Left common carotid artery plus branches (tissue), 1 donor: ENCODE results near the genes CHST13, PRR23E and SEC61A1.

DNA sequence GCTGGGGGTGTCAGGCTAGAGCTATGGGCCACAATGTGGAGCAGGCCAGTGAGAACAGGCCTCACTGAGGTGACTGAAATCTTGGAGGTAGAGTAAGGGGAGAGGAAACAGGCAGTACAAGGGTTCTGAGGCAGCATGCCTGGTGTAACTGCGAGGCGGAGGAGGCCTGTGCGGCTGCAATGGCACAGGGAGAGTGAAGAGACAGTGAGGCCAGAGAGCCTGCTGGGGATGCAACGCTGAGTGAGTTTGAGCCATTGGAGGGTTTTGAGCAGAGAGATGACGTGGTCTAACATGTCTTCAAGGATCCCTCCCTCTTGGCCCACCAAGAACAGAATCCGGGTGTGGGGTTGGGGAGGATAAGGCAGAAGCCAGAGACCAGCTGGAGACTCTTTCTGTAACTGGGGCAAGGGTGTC lies 17.5 kb upstream of the KLF15 start:
- PRO-cap, result no peak

DNA sequence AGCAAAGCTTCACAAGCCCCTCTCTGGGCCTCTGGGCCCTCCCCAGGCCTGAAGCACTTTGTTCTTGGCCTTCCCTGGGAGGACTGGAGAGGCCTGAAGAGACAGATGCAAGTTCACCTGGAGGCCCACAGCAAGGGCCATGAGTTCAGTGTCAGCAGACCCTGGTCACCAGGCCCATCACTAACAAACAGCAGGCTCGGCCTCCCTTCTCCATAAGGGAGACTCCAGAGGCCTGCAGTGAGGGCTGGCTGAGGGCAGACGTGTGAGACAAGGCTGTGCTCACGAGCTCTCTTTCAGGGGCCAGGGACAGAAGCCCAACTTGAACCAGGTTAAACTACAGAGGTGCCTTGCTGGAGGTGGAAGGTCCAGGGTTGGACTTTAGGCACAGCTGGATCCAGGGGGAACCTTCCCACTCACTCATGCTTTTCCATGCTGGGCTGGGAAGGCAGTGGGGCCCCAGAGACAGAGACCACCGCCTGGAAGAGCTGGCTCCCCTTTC lies 18.9 kb downstream of the CFAP100 start:
- PRO-cap, result no peak

DNA sequence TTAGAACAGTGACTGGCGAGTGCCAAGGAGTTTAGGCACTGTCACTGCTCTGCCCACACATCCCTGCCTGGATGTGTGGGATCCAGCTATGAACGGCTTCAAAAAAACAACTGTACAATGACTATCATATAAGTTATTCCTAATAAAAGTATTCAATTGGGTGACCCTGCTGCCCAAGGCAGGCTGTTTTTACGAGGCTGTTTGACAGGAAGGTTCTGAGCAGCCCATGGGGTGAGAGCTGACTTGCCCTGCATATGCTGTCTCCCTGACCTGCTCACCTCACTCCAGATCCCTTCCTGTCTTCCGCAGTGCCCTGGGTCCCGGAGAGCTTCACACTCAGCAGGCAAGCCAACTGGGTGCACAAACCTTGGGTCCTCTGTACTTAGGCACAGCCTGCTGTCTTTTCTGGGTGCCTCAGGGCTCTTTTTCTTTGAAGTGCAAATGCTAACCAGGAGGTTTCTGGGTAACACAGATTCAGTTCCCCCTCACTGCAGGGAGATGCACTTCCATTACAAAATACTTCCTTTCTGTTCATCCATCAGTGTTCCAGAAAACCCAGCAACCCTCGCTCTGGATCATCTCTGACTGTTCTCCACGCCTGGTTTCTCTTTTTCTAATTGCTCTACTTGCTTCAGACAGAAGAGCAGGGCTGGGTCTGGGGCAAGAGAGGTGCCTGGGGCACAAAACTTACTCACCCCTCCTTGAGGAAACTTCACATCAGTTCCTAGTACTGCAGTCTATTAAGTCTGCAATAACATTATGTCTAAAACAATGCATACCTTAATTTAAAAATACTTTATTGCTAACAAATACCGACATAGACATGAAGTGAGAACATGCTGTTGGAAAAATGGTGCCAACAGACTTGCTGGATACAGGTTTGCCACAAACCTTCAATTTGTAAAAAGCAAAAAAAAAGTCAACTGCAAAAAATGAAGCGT lies 32.7 kb downstream of the ZXDC start:
- PRO-cap, result no peak

DNA sequence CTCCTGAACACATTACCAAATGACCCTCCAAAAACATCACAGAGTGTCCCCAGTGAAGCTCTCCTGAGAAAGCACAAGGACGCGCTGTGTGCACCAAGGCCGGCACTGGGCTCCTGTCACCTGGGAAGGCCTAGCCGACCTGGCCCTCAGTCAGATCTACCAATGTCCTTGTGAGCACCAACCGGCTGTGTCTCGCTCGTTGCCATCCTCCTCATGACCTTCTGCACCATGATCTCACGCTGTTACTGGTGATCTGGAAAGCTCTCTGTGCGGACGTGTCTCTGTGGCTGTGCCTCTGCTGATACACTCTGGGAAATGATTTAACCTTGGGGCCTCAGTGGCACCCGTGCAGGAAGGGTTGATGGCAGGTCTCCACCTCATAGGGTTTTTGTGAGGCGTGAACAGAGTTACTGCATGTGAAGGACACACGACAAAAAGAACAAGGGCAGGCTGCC lies 24.2 kb downstream of the ZXDC start:
- PRO-cap, result no peak

DNA sequence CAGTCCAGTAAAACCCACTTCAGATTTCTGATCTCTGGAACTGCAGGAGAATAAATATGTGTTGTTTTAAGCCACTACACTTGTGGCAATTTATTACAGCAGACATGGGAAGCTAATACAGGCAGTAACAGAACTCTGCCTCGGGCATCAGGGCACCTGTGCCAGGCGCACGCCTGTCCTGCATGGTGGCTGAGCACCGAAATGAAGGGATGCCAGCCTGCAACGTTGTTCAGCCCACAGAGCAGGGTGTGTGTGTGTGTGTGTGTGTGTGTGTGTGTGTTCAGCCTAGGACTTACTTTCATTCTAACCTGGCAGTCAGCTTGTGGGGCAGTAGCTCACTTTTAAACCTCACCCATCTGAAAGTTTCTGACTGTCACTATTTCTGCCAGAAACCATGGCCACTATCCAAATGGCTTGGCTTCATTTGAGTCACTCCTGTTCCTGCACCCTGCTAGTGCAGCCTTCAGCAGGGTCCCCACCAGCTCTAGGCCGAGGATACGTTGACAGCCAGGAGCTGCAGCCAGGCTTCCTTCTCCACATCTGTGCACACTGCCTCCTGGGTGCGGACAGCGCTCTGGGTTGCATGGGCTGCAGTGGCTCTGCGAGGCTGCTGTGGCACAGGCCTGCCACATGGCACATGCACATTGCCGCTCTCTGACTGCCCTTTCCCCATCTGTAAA lies 4.5 kb downstream of the UROC1 start:
- PRO-cap, result no peak

DNA sequence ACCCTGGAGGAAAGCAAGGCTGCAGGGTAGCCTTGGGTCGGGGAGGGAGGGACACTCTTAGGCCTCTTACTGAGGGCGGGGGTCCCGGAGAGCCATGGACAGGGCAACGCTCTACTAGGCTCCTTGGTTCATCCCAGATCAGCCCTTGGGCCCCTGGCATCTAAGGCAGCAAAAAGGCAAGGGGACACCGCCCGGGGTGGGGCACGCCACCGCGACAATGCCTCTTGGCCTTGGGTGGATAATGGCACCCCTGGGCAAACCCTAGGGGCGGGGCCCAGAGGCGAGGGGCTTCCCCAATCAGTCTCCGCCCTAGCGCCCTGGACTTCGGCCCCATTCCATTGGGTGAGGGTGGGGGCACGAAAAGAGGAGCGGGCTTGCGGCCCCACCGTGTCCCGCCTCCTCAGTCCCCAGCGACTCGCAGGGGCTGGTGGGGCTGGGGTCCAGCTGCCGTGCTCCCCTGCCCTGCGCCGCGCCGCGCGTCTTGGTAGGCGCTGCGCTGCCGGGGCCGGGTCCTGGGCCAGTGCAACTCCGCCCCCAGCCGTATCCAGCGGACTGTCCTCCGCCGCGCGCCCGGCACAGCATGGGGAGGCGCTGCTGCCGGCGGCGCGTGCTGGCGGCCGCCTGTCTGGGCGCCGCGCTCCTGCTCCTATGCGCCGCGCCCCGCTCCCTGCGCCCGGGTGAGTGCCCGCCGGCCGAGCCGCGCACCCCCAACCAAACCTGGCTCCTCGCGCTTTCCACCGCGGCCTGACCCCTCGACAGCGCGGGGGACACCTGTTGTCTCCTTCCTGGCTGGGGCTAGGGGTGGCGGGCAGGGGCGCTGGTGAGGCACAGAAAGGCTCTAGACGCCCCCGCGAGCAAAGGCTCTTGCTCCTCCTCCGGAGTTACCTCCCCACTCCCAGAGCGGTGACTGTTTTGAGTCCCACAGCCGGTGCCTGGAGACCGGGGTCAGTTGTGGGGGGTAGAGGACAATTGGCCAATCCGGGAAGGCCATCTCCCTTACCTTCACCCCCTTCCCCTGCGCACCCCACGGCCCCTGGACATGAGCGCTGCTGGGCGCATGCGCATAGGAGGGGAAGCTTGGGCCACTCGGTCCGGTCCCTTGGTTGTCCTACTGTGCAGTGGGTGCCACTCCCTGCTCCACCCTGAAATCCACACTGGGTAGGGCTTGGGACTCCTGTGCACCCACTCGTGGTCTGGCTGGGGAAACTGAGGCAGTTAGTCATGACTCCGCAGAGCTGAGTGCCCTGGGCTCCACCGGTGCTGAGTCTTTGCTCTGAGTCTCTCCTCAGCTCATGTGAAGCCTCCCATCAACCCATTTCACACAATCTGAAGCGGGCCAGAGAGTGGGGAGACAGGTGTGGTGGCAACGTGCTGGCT lies at the start of gene CHST13:
CHST13 (plus strand) TSS at position 403 of the 1,377 bp plus-strand sequence.
- PRO-cap, result no peak

DNA sequence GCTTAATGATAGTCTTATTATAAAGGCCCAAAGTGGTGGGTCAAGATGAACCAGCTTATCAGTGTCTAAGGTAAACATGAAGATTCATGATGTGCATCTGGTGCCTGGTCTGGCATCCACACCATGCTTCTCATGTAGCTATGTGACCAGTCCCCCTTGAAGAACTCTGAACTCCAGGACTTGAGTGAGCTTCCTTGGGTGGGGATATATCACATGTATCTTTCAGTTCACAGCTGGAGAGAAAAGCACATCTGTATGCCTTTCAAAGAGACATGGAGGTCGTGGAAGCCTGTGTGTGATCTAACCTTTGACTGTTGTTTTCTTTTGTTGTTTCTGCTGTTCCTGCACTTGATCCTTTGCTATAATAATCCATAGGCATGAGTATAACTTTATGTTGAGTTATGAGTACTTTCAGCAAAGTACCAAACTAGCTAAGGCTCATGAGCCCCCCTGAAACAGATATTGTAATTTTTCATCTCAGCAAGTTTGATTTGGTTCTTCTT lies 43.6 kb upstream of the C3orf22 start:
- PRO-cap, result no peak

DNA sequence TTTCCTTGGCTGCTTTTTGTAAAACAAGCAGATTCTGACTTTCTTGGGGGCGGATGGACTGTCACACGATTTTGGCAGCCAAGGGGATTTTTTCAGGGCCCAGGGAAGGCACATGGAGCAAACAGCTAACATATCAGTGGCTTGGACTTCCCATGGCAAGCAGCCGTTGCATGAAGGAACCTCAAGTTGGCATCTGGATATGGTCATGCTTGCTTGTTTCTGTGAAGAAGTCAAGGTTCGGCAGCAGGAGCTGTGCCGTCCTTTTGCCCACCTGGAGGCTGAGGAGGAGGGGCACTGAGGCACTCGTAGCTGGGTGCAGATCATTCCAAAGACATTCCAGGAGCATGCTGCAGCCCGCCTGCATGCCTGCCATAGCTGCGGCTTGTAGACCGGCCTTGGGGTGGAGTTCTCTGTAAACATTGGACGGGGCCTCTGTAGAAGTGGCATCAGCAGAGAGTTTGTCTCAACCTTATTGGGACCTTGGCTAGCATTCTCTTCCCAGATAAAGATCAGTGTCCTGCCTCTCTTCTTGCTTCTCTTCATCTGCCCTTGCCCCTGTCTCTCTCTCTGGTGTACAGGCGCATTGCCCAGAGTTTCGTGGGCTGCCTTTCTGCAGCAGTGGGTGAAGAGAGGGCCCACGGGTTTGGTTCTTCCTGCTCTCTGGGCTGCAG lies 49.2 kb downstream of the CHCHD6 start:
- PRO-cap, result no peak

DNA sequence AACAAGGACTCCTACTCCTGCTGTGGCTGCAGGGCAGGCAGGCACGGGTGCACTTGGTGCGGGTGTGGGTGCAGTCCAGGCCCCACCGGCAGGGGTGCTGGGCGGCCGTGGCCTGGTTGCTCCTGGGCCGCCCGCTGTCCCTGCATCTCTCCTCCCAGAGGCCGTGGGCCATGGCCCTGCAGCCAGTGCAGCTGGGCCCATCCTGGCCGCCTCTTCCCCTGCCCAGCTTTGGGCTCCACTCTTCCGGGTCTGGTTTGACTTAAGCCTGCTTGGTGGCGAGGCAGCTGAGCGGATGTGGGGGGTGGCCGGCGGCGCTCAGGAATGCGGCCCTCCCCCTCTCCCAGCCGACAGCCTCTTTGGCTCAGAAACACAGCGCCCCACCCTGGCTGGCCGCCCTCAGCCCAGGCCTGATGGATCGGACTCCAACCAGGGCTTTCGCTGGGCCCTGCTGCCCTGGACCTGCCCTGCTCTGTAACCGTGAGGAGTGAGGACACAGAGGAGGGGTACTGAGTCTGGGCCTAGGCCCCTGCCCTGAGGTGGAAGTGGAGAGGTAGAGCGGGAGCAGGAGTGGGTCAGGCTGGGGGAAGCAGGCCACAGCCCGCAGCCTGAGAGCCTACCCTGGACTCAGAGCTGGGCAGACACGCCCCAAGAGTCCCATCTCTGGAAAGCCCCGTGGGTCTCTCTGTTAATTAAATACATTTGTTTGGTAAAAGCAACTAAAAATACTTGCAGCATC lies 19.3 kb downstream of the PLXNA1 start:
- PRO-cap, result bidirectional peak, plus-strand start at position 399 of the sequence, minus-strand start at position 235 of the sequence

DNA sequence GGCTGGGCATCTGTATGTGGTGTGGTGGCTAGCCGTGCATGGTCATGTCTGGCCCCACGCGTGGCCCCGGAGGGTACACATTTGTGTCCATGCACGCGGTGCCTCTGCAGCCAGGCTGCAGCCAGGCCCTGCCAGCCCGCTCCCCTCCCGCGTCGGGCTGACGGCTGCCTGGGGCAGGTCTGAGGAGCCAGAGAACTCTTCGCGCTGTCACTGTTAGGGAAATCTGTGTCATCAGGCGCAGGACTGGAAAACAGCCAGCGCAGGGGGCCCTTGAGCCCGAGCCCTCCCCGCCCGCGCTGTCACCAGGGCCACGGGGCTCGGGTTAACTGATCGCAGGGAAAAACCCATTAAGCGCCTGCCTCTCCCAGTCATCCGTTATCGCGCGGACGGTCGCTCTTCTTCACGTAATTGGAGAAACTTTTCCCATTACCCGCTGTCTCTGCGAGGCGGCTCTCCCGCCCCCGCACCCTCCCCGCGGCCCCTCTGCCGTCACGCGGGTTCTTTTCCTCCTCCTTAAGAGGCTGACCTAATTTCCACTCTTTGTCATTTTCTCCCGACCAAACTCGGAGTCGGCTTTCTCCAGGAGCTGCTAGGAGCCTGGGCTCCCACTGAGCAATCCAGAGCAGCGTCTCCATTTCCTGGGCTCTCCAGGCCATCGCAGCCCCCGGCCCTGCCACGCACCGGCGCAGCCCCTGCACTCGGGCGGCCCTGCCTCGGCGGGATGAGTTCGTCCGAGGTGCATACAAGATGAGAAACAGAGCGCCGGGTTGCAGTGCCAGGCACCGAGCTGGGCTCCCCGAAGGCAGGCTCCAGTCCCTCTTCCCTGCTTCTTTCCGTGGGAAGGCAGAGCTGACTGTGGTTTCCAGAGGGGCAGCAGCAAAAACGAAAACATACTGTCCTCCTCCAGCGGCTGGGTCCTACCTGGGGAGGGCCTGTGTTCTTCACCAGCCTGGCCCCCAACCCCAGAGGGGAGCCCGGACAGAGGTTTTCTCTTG lies 57.4 kb upstream of the PRR23E start:
- PRO-cap, result no peak

DNA sequence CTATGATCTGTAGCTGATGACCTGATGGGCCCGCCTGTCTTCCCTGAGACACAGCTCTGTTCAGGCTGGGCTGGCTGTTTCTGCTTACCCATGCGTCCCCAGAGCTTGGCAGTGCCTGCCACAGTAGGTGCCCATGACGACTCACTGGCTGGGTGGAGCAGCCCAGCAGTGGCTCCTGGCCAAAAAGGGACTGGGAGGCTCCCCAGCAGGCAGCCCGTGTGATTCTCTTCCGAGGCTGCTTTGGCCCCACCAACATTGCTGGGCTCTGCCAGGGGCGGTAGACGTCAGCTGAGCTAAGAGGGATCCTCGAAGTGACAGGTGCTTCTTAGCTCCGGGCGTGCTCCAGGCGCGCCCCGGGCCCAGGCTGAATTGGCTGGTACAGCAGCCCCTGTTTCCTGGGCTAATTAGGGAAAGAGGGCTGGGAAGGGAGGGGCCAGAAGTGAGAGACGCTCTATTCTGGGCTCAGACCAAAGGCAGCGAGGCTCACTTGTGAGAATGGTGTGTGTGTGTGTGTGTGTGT lies 54.3 kb upstream of the PRR23E start:
- PRO-cap, result no peak

GRCh38 chr3:127193026-127193431 lies at the start of gene PRR23E:
PRR23E (plus strand) TSS chr3:127193131.
- PRO-cap, result no peak

- PRO-cap, result no peak
Measured at GRCh38 chr3:127598553-127599227, 479 bp downstream of the MCM2 start.

- PRO-cap, result no peak
Measured at GRCh38 chr3:127639185-127639510, 10.2 kb downstream of the PODXL2 start.

DNA sequence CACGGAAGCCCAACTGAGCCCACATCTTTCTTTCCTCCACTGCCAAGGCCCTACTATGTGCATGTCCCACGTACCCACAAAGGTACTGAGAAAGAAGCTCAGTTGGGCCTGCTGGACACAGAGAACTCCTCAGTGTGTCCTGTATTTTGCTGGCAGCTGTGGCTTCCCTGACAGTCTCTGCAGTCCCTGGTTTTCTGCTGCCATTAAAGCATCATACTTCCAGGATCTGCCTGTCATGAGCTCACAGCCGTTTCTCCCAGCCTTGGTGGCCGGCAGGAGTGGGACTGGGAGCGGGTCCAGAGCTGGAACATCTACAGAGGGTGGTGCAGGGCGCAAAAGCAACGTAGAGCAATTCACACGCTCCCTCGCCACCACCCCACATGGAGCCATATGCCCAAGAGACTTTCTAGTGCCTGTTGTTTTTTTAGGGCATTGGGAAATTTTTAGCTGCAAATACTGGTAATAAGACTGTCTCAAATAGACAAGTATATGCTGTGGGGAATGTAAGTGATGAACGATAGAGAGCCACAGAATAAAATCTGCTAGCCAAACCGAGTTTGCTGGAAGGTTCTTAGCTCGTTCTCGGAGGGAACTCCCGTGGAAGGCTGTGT lies 33.6 kb downstream of the ABTB1 start:
- PRO-cap, result no peak

GRCh38 chr3:127819924-127820537 lies 2.3 kb downstream of the MGLL start:
- PRO-cap, result no peak

DNA sequence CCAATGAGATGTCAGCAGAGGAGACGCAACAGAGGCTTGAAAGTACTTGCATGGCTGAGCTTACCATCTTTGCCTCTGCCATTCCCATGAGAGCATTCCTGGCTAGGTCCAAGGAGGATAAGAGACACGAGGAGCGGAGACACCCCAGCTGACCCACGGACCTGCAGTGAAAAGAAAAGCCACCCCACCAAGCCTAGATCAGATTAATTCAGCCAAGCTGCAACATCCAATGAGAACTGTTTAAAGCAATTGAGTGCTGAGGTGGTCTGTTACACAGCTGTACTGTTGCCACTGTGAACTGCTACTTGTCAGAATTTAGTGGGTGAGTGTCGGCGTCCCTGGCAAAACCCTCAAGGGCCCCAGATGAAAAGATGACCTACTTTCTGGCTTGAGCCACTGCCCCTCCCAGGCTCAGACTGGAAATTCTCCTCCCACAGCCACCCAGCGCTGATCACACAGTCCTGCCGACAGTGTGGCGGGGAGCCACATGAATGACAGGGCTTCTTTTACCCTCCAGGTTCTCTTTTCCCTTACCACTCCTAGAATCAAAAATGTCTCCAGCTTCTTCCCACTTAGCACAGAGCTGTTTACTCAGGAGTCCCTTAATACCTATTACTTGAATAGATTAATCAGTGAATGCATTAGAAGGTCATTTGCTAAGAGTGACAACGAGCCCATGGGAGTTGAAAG lies 26.4 kb upstream of the KBTBD12 start:
- PRO-cap, result no peak

- PRO-cap, result no peak
Measured at GRCh38 chr3:127954361-127955186, 39.5 kb downstream of the KBTBD12 start.

DNA sequence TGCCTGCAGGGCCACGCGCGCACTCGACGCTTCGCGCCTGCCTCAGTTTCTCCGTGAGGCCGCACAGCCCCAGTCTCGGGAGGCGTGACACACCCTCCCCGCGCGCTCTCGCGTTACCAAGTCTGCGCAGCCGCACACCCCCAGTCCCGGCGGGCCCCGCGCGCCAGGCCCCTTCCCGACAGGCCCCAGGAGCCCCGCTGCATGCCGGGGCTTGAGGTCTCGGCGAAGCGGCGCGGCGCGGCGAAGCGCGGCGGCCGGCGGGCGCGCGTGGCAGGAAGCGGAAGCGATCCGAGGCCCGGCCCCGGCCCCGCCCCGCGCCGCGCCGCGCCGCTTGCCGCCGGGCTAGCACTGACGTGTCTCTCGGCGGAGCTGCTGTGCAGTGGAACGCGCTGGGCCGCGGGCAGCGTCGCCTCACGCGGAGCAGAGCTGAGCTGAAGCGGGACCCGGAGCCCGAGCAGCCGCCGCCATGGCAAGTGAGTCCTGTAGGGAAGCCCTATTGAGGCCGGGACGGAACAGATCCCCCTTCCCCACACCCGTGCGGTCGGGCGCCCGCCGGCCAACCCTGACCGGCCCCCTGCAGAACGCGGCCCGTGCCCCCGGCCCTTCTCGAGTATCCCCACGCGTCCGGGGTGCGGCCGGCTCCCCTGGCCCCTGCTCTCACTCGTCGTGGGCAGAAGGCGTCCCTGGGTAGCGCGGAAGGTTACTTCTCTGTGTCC lies at the start of gene SEC61A1:
SEC61A1 (plus strand) TSS at position 351 of the 716 bp plus-strand sequence.
- PRO-cap, result bidirectional peak, plus-strand start at position 379 of the sequence, minus-strand start at position 115 of the sequence

DNA sequence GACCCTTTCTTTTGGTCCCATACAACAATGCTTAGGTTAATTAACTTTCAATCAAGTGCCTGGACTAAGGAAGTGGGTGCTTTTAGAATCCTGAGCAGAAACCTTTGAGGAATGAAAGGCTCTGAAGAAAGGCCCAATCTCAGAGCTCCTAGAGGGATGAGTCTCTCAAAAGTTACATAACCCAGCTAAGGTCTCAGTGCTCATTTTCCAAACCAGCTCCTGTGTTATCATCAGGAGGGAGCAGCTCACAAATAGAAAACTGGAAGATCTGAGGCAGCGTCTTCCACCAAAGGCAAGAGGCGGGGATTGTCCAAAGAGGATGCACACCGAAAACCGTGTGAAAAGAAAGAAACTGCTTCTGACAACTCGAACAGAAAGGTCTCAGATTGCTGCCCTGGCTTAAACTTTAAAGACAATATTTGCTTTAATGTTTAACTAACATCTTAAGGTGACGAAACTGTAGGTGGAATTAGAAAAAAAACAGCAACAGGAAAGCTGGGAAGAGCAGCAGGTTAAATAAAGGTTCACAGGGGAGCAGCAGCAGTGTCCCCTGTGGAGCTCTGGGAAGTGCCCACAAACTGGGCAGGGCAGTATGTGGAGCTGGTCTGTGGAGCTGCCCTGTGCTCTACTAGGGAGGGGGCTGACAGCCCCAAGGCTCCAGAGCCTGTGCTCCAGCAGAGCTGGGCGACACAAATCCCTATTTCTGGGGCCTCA lies 25.5 kb downstream of the RUVBL1 start:
- PRO-cap, result no peak